HT1080 (cell line): ENCODE data around the gene SCAF11.

DNA sequence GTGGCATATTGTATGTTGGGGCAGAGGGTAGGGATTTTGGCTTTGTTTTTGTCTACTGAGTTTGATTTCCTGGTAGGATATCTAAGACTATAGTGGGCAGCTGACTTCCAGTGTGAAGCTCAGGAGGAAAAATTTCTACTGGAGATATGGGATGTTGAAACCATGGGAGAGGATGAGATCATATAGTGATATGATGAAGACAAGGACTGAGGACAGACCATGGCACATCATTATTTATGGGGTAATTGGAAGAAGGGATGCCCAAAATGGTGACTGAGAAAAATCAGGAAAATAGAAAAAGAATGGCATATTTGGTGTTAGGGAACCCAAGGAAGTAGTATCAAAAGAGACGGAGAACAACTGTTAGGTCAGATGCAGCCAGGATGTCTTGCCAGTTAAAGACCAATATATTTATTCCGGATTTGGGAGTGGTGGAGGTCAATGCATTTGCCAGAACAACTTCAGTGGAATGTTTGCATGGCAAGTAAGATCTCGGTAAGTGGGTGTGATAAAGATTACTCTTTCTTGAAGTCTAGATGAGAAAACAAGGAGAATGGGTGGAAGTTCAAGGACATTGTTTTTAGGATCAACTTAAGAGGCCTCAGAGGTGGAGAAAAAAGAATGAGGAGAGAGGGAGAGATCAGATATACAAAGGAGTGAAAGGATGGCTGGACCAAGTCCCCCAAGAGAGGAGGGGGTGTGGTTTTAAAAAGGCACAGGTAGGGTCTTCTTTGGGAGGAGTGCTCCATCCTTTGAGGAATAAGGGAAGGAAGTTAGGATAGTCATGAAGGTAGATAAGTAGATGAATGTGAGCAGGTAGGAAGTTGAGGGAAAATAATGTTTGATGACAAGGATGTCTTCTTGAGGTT lies 100.7 kb downstream of the TMEM117 start:
RAMPAGE:
- cytosol, long total RNA, result no peak
- long total RNA, result no peak
- nucleus, long total RNA, result no peak

GRCh38 chr12:44252513-44252938 lies 416.6 kb downstream of the TMEM117 start:
RAMPAGE:
- cytosol, long total RNA, result no peak
- long total RNA, result no peak
- nucleus, long total RNA, result no peak

RAMPAGE:
- cytosol, long total RNA, result no peak
- long total RNA, result no peak
- nucleus, long total RNA, result no peak
Measured at GRCh38 chr12:45234100-45235088, 18.5 kb downstream of the ANO6 start.

DNA sequence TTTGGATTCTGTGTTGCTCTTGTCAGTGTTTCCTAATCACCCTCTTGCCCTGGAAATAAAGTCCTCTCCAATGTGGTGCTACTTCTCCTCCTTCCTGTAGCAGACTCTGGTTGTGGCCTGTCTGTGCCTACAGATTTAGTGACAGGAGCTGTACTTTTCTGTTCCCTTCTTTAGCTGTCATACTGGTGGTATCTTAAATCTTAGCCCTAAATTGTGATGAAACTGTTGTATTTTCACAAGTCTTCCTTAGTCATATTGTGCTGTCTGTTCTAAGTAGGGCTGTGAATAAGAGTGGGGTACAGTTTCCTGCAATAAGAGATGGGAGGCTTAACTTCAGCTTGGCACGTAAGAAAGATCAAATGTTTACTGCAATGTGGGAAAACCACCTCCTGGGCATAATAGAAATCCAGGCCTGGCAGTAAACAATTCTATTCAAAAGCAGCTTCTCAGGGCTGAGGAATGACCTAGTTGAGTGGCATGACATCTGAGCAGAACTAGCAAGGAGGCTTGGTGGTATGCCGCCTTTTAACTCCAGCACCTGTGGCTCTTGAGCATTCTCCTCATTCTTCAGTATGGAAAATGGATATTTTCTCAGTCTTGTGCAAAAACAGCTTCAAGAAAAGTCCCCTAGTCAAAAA lies 19.3 kb downstream of the ANO6 start:
RAMPAGE:
- cytosol, long total RNA, result no peak
- long total RNA, result no peak
- nucleus, long total RNA, result no peak

GRCh38 chr12:45407165-45407958 lies 191.5 kb downstream of the ANO6 start:
RAMPAGE:
- cytosol, long total RNA, result no peak
- long total RNA, result no peak
- nucleus, long total RNA, result no peak

RAMPAGE:
- cytosol, long total RNA, result no peak
- long total RNA, result no peak
- nucleus, long total RNA, result no peak
Measured at GRCh38 chr12:45433249-45434515, 217.8 kb downstream of the ANO6 start.

DNA sequence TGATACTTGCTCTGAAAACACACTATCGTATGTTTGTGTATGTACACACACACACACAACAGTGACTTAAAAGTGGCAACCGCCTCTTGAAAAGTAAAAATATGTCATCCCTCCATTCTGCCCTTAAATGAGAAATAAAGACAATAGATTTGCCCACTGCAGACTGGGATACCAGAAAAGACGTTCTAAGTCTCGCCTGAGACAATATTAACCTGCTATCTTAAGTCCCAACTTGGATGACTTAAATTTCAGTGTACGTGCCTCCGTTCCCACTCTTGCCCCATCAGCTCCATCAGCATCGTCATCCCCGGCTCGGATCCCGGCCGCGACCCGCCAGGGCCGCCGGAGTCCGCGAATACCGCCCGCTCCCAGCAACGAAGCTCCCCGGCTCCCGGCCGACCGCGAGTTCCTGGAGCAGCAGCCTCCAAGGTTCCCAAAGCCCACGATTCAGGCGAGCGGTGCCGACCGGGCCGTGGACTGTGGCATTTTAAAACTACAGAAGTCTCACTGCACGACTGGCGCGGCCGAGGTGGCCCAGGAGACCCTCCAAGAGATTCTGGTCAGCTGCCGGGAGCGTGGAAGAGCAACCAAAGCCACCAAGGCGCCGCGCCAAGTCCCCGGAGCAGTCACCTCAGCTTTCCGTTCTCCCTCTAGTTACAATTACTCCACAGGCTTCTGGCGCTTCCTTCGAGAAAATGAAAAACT lies 2.7 kb upstream of the ARID2 start:
RAMPAGE:
- cytosol, long total RNA, result no peak
- long total RNA, result no peak
- nucleus, long total RNA, result no peak

DNA sequence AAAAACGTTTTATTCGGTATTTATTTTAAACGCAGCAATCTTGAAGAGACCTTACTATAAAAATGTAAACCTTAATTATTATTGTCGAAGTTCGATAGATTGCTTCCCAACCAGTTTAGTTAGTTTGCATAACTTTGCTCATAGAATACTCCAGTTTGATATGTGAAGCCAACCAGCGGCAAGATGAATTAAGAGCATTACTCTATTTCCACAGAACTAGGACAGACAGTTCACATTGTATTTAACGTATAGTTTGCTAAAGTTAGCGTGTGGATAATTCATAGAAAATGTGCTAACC lies 1.3 kb upstream of the ARID2 start:
RAMPAGE:
- cytosol, long total RNA, result no peak
- long total RNA, result no peak
- nucleus, long total RNA, result no peak

DNA sequence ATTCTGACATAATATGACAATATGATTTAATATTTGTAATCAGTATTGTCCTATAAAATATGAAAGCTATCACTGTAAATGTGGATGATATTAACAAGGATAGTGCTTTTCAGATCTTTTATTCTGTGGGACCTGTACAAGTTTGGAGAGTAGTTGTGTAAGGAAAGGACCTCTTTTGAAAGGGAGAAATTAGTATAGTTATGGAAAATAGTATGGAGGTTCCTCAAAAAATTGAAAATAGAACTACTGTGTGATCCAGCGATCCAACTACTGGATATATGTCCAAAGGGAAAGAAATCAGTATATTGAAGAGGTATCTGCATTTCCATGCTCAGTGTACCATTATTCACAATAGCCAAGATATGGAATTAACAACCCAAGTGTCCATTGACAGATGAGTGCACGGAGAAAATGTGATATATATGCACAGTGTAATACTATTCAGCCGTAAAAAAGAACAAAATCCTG lies 56.9 kb downstream of the ARID2 start:
RAMPAGE:
- cytosol, long total RNA, result no peak
- long total RNA, result no peak
- nucleus, long total RNA, result no peak

RAMPAGE:
- cytosol, long total RNA, result no peak
- long total RNA, result no peak
- nucleus, long total RNA, result no peak
Measured at GRCh38 chr12:45942212-45942871, 48.0 kb downstream of the SCAF11 start.

GRCh38 chr12:45990169-45990775 lies at the start of gene SCAF11:
Gene SCAF11, minus strand, starts transcription at chr12:45990574.
RAMPAGE:
- cytosol, long total RNA, result start-site peak on the minus strand at chr12:45990525-45990594, 63 and 562 reads in 2 replicates
- long total RNA, result start-site peak on the minus strand at chr12:45990535-45990545, 25 reads
- nucleus, long total RNA, result start-site peak on the minus strand at chr12:45990535-45990594, 566 and 31 reads in 2 replicates

DNA sequence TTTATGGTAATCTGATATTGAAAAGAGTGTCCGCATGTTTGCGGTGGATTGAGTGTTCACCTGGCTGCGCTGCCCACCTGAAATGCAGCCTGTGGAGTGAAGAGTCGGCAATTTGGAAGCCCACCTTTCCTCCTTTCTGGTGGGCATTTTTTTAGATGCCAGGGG lies 549 bp upstream of the SCAF11 start:
RAMPAGE:
- cytosol, long total RNA, result no peak
- long total RNA, result no peak
- nucleus, long total RNA, result no peak

RAMPAGE:
- cytosol, long total RNA, result no peak
- long total RNA, result no peak
- nucleus, long total RNA, result no peak
Measured at GRCh38 chr12:46185617-46186599, 82.9 kb downstream of the SLC38A1 start.

GRCh38 chr12:46194199-46195031 lies 74.4 kb downstream of the SLC38A1 start:
RAMPAGE:
- cytosol, long total RNA, result no peak
- long total RNA, result no peak
- nucleus, long total RNA, result no peak

GRCh38 chr12:46259674-46260803 lies 8.8 kb downstream of the SLC38A1 start:
RAMPAGE:
- cytosol, long total RNA, result no peak
- long total RNA, result no peak
- nucleus, long total RNA, result no peak

RAMPAGE:
- cytosol, long total RNA, result no peak
- long total RNA, result no peak
- nucleus, long total RNA, result no peak
Measured at GRCh38 chr12:46358802-46359643, 13.6 kb downstream of the SLC38A2 start.

GRCh38 chr12:46365875-46366769 lies 6.5 kb downstream of the SLC38A2 start:
RAMPAGE:
- cytosol, long total RNA, result no peak
- long total RNA, result no peak
- nucleus, long total RNA, result no peak

DNA sequence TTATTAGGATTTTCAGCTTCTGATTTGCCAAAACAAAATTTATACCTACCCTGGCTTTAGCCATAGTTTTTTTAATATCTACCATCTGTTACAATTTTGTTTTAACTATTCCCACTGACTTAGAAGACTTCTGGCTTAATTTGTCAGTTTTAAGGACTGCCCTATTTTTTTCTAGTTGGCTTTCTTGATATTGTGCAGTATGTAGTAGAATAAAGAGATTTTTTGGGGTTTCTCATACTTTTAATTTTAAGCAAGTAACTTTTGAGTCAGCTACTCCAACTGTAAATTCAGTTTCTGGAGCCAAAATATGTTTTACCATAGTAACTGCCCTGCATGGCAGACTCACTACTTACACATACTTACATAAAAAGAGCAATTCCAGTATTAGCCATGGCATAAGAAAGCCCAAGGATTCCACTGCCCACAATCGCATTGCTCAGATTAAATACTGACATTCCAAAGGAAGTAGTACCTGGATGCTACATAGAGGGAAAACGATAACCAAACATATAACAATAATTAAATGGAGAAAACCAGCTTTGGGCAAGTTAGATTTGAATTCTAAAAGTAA lies 2.3 kb downstream of the SLC38A2 start:
RAMPAGE:
- cytosol, long total RNA, result no peak
- long total RNA, result no peak
- nucleus, long total RNA, result no peak

DNA sequence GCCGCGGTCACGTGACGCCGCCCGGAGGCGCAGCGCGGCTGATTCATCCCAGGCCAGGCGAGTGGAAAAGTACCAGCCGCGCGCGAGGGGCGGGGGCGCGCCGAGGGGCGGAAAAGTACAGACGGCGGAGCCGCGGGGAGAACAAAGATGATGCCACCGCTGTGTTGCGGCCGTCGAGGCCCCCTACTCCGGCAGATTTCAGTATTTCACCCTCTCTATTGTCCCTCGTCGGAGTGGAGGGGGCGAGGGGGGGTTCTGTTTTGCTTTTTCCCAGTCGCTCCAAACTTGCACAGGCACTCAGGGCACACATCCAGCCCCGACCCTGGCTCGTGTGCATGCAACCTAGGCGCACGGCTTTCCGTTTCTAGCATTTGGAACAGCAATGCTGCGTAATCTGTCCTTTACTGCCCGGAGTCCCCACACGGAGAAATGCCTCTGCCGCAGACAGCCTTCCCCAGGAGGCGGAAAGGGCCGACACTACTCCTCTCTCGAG lies 1.1 kb downstream of the SLC38A2 start:
RAMPAGE:
- cytosol, long total RNA, result no peak
- long total RNA, result no peak
- nucleus, long total RNA, result no peak

DNA sequence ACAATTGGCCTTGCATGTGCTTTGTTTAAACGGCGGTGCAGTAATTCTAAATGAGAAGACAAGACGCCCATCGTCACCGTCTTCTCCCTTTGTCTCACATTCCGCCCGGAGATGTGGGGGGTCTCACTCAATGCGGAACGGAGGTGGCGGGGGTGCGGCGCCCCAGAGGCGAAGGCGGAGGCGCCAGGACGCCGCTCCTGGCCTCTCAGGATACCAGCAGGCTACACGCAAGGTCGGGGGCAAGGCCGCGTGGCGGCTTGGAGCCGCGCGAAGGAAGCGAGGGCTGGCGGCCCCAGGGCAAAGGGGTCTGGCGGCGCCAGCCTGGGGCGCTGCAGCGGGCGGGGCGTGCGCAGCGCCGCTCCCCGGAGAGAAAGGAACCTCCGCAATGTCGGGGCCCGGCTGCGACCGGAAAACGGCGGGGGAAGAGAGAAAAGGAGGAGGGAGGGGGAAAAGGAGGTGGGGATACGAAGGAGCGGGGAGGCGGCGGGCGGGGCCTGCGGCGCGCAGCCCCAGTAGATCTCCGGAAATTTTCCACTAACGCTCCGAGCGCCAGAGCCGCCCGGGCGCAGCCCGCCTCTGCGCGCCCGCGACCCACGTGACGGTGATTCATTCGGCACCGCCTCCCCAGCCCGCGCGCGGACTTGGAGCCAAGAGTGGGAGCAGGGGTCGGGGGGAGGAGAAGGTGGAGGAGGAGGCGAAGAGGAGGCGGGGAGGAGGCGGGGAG lies 10.5 kb upstream of the SLC38A2 start:
RAMPAGE:
- cytosol, long total RNA, result no peak
- long total RNA, result no peak
- nucleus, long total RNA, result no peak